Neural progenitor cell (in vitro differentiated cells): ENCODE data around the gene CYBC1.

DNA sequence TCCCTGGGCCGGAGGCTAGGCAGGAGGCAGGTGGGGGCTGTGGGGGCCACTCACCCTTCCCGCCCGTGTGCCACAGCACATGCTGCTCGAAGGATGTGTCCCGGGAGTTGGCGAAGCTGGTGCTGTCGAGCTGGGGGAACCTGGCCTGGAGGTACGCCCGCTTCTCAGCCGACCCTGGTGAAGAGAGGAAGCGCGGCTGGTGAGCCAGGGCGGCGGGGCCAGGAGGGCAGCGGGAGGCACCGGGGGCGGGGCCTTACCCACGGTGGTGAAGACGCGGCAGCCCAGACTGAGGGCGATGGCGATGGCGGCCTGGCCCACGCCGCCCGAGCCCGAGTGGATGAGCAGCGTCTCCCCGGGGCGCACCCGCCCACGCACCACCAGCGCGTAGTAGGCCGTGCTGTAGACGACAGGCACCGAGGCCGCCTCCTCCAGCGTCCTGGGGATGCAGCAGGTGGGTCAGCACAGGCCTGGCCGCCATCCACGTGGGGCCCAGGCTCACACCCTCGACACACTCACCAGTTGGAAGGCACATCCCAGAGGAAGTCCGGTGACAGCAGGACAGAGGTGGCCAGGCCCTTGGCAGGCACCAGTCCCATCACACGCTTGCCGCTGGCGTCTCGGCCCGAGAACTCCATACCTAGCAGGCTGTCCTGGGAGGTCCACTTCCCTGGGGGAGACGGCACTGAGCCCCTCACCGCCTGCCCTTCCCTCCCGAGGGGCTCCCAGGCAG, 14.2 kb downstream of the FASN start:
- RAMPAGE, long total RNA: no peak

GRCh38 chr17:82101261-82101608, 3.2 kb upstream of the FASN start:
- RAMPAGE, long total RNA: no peak

DNA sequence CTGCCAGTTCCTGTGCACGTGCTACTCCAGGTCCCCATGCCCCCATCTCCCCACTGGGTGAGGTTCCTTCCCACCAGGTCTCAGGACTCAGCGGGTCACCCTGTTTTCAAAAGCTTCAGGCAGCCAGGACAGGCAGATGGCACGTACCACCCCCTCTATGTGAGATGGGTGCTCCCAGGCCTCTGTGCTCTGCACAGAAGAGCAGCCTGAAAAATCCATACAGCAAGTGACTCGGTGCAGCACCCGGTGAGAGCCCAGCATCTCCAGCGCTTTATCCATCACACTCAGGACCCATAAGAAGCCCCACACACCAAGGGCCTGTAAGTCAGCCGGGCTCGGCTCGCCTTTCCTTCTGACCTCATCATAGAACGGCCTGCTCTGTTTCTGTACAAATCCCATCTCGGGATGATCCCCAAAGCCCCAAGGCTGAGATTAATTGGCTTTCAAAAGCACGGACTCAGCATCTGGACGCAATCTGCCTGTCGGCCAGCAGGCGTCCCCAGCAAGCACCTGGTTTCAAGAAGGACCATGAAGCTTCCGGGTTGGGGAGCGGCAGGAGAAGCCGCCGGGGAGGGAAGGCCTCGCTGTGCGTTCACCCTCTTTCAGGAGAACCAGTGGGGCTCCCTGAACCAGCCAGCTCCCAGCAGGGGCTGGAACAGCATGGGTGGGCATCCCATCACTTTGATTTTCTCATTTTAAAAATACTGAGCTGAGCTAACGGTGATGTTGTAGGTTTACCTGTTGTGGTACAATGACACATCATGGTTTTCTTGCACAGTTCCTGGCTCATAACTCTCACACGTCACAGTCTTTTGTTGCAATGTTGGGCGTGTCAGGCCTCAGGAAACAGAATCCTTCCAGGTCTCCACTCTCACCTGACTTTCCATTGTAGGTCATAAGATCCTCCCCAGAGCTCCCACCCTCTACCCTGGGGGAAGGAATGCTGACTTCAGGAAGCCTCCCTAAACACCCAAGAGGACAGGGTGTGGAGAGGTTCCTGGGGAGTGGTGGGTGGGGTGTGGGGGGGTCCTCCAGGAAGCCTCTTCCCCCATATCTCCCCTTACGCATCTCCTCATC, 6.8 kb downstream of the CCDC57 start:
- RAMPAGE, long total RNA: no peak

GRCh38 chr17:82235458-82236281, 6.8 kb downstream of the SLC16A3 start:
- RAMPAGE, long total RNA: no peak

DNA sequence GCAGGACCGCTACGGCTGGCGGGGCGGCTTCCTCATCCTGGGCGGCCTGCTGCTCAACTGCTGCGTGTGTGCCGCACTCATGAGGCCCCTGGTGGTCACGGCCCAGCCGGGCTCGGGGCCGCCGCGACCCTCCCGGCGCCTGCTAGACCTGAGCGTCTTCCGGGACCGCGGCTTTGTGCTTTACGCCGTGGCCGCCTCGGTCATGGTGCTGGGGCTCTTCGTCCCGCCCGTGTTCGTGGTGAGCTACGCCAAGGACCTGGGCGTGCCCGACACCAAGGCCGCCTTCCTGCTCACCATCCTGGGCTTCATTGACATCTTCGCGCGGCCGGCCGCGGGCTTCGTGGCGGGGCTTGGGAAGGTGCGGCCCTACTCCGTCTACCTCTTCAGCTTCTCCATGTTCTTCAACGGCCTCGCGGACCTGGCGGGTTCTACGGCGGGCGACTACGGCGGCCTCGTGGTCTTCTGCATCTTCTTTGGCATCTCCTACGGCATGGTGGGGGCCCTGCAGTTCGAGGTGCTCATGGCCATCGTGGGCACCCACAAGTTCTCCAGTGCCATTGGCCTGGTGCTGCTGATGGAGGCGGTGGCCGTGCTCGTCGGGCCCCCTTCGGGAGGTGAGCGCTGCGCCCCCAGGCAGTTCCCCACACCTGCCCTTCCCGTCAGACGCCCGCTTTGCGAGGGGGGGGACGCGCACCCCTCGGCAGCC, 8.6 kb downstream of the SLC16A3 start:
- RAMPAGE, long total RNA: no peak

DNA sequence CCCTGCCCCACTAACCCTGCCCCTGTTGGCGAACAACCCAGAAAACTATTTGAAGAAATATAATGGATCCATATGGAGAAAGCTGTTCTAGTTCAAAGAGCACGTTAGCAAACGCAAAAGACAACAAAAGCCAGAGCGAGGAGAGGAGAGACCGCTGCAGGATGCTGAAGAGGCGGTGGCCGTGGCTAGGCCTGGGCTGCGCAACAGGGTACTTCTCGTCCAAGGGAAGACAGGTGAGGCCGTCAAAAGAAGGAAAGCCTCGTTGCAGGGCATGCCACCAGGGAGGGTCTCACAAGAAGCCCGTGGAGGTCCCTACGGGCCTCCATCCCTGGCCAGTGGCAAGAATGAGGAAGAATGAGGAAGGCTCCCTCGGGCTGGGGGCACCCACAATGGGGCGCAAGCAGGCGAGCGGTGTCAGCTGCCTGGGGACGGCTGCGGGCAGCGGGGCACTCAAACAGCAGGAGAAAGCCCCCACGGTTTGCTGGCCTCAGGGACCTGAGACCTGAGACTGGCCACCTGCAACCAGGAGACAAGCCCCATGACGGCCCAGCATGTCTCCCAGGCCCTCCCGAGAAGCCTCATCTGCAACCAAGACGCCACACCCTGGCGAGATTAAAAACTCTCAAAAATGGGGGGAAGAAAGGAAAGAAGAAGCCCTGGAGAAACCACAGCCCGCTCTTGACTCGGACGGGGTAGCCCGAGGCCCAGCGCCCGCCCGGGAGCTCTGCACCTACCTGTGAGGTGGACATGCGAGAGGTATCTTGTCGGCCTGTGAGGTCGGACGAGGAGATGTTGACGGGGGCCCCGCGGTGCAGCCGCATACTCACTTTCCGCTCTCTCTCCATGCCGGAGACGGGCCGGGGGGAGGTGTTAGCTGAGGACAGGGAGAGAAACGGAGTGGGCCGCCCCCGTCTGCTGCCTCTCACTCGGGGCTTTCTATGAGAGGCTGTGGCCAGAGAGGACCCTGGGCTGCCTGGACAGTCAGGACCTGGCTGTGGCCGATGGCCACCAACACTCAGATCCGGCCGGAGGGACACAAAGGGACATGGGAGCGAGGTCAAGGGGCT, 19.6 kb downstream of the SLC16A3 start:
- RAMPAGE, long total RNA: no peak

DNA sequence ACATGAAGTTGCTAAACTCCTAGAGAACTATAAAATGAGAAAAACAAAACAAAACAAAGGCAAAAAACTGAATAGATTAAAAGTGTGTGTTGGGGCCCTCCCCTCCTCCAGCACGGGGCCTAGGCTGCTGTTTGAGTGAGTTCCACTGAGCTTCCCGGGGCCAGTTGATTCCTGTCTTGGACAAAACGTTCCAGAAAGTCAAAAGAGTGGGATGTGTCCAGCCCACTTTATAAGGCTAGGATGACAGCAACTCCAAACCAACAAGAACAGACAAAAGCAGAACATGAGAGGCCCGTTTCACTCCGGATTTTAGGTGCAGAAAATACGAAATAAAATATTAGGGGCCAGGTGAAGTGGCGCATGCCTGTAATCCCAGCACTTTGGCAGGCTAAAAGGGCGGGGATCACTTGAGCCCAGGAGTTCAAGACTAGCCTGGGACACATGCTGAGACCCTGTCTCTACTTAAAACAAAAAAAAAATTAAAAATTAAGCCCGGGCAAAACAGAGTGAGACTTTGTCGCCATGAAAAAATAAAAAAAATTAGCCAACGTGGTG, 11.8 kb upstream of the CSNK1D start:
- RAMPAGE, long total RNA: no peak

GRCh38 chr17:82296533-82297104, 20.8 kb downstream of the CD7 start:
- RAMPAGE, long total RNA: no peak

- RAMPAGE, long total RNA: no peak
Measured at GRCh38 chr17:82314899-82315559, 2.4 kb downstream of the CD7 start.

GRCh38 chr17:82444787-82445668, 5.5 kb downstream of the CYBC1 start:
- RAMPAGE, long total RNA: no peak

GRCh38 chr17:82450220-82451223, at the start of gene CYBC1:
TSS of gene CYBC1 (minus strand) at chr17:82450752.
- RAMPAGE, long total RNA: no peak

DNA sequence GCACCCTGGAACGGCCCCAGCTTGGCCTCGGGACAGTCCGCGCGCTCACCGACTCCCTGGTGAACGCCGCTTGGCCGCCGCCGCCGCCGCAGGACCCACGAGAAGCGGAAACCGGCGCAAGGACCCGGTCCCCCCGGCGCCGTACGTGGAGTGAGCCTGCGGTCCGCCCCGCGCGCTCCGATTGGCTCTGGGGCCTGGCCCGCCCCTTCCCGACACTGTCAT, 262 bp upstream of the NARF start:
- RAMPAGE, long total RNA: no peak

GRCh38 chr17:82489789-82490901, 29.4 kb upstream of the FOXK2 start:
- RAMPAGE, long total RNA: no peak

DNA sequence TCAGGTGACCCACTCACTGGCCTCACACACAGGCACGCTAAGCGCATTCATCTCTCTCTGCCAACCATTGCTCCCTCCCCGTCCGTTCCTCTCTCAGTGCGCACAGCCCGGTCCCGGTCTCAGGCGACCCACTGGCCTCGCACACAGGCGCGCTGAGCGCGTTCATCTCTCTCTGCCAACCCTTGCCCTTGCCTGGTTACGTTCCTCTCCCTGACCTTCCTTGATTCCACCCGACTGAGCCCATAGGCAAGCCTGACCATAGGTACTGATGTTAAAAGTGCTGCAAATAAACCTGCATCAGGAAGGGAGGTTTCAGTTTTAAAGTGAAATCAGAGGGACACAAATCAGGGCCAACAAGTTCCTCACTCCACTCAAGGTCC, 20.7 kb downstream of the WDR45B start:
- RAMPAGE, long total RNA: no peak

DNA sequence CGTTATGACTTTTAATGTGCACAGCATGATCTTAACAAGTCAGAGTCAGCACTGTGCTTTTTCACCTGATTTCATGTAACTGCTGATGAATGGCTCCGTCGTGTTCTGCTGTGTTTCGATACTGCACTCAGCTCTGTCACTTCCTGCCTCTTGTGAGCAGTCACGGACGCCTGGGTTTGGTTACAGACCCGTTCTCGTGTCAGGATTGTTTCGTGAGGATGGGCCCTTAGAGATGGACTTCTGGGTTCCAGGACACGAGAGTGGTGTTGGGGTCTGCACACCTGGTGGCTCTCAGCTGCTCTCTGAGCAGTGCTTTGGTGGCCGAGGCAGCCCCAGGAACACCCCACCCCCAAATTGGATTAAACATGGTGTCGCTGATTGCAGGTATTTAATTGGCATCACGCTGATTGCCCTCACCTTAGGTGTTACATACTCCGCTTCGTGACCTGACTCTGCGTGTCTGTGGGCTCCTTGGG, 24.7 kb downstream of the TBCD start:
- RAMPAGE, long total RNA: no peak

DNA sequence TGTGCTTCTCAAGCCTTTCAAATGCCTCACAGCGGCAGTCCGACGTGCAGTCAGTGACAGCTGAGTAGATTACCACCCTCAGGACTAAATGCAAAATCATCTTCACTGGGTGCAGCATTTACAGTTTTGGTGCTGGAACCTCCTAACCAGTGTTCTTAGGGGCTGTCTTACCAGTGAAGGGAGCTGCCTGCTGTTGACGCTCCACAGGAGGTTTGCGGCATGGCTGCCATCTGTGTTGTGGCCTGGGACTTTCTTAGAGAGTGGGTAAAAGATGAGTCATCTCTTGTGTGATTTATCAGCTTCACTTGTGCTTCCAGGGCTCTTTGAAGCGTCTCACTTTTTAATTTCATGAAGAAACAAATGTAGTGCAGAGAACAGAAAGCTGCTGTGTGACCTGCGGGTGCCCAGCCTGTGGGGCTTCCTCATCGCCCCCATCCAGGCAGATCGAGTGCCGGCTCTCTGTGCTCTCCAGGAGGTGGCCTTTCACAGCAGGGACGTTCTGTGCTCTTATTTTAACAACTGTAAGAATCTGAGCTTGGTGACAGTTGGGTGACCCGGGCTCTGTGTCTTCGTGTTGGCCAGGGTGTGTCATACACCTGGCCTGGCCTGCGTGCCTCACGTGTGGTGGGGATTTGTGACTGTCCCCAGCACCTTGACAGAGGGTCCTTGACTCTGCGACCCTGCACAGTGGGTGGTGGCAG, 24.2 kb upstream of the ZNF750 start:
- RAMPAGE, long total RNA: no peak

DNA sequence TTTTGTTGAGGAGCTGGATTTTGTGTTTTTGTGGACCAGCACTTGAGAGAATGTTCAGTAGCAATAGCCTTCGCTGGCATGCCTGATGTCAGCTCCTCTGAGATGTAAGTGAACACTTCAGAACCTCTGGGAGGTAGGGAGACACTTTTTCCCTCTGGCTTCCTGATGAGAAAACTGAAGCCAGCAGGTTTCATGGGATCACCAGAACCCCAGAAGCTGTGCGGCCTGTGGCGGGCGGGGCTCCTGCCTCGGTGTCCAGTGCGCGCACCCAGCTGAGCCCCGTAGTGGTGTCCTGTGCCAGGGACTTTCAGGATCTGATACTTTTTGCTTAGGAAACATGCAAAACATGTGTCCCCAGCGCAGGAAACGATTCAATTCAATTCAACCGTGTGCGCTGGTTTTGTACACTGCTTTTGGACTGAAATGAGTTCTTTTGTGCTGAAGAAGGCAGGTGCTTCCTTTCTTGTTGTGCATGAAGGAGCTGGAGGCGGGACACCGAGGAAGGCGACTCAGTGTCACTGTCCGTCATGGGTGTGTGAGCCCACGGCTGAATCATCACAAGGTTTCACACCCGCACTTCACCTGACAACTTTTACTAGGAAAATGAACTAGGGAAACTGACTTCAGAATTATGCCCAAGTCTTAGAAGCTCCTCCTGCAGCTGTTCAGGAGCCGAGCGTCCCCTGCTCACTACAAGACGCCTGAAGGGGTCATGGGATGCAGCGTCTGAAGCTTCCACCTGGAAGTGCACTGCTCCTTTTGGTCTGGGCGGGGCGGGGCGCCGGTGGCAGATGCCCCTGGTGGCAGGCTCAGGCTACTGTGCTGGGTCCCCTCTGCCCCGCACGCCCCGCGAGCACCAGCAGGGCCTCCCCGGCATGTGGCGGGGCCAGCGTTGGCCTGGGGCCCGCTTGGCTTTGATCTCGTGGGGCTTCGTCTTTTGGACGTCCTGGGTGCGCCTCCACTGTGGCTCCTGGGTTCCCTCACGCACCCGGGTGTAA, 31.4 kb upstream of the ZNF750 start:
- RAMPAGE, long total RNA: no peak

GRCh38 chr17:82883742-82884265, 44.0 kb upstream of the ZNF750 start:
- RAMPAGE, long total RNA: no peak

DNA sequence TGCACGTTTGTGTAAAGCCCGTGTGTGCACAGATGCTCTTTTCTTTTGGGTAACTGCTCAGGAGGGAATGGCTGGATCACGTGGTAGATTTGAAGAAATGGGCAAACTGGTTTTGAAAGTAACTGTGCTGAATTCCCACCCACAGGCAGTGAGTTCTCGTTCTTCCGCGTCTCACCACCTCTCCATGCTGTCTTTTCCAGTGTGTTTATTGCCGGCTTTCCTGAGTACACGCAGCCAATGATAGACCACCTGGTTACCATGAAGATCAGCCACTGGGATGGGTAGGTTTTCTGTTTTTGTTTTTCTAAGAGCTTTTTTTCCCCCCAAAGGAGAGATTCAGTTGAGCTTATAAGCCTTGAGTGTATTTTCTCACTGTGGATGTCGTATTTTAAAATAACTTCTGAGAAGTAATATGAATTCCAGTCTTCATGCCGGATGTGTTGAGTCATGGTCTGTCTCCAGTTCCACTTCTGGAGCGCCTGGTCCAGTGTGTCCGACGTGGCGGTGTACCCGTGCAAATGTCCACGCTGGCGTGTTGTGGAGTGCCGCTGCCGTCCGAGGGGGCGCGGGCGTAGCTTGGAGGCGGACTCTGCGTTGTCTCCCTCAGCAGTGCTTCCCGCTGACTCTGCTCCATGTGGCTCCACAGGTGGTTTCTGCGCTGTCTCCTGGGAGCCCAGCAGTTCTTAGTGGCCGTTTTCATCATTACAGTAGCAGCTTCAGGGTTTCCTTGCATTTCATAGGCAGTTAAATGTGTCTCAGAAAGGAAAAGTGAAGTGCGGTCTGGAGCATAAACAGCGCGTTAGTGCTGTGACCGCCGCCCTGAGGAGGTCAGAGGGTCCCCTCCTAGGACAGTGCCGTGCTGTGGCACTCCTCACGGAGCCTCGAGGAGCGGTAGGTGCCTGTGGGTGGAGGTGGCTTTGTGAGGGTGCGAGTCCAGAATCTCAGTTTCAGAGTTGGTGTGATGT, 60.9 kb upstream of the ZNF750 start:
- RAMPAGE, long total RNA: no peak

GRCh38 chr17:82912321-82913104, 72.7 kb upstream of the ZNF750 start:
- RAMPAGE, long total RNA: no peak